ENCODE results near the genes EXOSC1, HOGA1 and MARVELD1.

DNA sequence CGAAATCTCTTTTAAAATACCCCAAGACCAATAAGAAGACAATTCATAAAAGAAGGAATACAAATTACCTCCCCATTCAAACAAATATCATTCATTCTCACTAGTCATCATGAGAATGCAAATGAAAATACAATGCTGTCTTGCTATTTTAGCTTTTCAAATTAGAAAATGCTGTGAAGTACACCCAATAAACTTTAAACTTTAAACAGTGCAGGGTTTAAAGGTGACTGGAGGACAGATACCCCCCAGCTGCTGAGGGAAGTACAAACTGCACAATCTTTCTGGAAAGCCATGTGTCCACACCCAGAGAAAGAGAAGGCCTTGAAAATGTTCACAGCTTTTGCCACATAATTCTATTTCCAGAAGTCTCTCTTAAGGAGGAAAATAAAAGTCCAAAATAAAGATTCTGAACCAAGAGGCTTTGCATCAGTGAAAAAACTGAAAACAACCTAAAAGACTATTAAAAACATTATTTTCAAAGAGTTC, 56.5 kb downstream of the PIK3AP1 start:
- PRO-cap, result no peak

DNA sequence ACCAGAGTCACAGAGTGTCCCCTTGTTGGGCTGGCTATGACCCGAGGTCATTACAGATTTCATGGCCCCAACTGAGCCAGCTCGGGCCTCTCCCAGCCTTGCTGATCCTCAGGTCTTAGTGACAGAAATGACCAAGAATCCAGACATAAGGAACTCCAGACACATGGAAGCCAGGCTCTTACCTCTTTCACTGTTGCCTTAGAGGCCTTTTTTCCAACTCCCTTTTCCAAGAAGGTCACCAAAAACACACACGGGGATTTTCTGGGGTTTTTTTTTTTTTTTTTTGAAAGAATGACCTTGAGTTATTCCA, 44.0 kb downstream of the PIK3AP1 start:
- PRO-cap, result no peak

DNA sequence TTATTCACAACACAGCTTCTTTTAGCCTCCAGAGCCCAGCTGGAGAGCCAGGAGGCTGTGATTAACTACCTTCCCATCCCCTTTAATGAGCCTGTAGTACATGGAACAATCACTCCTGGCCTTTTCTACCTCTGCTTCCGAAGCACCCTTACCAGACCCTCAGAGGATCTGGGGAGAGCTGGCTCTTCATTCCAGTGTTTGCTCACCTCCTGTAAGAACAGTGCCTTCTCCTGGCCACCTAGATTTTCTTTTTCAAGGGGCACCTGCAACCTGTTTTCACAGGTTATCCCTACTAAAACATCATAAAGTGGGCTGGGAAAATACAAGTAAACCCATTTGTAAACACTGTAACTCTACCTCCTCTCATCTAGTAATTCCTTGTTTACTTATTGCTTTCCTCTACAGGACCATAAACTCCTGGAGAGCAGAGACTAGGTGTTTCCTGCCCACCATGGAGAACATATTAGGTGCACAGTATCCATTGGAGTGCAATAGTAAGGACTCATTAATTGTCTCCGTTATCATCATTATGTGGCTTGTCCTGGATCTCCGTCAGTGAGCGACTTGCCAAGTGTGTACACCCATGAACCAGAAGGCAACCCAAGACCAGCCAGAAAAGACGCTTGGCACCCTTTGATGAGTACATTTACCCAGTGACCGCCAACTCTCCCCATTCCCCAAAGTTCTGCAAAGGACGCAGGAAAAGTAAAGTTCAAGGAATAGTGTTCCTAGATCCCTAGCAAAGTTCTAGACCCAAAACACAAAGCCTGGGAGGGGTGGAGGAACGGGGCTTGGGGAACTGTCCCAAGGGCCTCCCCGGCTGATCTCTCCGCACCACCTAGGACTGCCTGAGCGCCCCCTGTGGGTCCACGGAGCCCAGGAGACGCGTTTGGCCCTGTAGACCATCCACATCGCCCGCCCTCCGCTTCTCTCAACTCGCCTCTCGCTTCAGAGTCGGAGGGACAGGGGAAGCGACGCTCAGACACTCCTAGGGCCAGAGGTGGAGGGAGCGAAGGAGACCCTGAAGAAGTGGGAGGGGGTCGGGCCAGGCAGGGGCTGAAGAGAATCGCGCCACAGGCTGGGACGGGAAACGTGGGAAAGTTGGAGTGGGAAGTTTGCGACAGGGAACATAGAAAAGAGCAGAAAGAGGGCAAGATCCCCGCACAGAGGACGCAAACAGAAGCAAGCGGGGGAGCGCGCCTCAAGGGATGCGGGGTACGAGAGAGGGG, 784 bp downstream of the PIK3AP1 start:
- PRO-cap, result bidirectional peak, plus-strand start at position 951 of the sequence, minus-strand start at position 930 of the sequence

GRCh38 chr10:96936631-96937190, 104.6 kb downstream of the LCOR start:
- PRO-cap, result no peak

DNA sequence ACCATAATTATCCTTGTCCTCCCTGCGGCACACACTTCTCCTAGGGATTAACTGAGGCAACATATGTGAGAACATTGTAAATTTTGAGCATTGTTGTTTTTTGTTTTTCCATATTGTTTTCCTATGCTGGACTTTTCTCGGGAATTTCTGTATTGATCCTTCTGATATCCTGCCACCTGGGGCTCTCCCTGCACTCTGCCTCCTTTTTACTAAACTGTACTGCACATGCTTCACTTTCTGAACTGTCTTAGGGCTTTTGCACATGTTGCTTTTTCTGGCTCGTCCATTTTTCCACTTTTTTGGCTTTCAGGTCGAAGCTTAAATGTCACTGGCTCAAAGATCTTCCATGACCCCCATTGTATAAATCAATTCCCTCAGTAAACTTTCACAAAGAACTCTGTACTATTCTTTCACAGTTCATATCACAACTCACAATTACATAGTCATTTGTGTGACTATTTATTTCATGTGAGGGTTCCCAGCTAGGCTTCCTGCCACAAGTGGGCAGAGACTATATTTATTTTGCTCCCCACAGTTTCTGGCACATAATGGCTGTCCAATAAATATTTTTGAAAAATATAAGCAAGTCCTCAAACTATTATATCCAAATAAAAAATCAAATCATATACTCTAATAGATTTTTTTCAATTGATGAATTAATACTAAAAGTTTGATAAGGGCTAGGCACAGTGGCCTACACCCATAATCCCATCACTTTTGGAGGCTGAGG, 1.5 kb upstream of the ARHGAP19 start:
- PRO-cap, result no peak

GRCh38 chr10:97320750-97321529, 1.9 kb downstream of the FRAT1 start:
- PRO-cap, result unidirectional peak, plus-strand start at chr10:97321112; bidirectional peak, plus-strand start at chr10:97321298, minus-strand start at chr10:97321199; bidirectional peak, plus-strand start at chr10:97321602, minus-strand start at chr10:97321456

GRCh38 chr10:97328730-97329329, 5.7 kb downstream of the FRAT2 start:
- PRO-cap, result no peak

DNA sequence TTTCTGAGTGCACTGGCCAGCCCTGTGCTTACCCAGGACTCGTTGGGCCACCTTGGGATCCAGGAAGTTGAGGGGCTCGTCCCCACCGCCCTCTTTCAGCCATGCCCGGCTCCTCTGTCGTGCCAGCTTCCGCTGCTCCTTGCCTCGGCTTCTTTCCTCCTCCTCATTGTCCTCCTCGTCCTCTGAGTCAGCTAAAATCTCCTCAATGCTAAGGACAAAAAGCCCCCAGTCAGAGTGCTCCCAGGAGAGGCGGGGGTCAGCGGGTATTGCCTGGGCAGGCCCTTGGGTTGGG, 31.8 kb upstream of the FRAT2 start:
- PRO-cap, result no peak

DNA sequence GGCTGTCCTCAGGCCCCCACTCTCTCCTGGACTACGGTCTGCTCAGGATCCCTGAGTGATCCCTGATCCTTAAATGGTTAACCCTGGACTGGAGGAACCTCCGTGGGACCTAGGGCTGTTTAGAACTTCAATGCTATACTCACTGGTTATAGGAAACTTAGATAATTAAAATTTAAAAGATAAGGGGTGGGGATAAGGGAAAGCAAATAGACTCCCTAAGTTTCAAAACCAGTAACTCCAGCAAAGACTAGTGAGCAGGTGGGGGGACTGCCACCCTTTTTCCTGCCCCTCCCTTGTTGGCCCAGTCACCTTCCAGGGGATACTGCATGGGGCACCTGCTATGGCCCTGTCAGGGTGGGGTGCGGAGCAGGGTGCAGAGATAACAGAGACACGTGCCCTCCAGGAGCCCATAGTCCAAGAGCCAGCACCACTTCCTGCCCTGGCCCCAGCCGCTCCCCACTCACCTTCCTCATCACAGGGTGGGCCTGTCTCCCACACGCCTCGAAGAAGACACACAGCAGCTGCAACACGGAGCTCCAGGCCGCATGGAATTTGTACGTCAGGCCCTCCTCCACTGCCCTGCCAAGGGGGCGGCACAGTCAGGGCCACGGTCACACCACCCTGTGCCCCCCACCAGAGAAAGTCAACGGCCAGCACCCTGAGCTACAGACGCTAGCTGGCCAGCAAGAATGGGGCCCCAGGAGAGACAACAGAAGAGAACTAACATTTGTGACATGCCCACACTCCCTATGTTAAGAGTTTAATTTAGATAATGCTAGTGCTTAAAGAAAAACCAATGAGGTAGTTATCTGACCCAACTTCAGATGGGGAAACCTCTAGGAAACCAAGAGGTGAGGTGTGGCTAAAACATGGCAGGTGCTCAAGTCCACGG, 20.6 kb downstream of the RRP12 start:
- PRO-cap, result no peak

DNA sequence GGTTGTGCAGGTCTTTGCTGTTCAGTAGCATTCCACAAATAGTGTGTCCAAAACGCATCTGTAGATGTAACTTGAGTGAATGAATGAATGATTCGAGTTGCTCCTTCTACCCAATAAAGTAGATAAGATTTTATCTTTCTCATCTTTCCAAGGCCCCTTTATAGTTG, 1.2 kb downstream of the PGAM1 start:
- PRO-cap, result no peak

DNA sequence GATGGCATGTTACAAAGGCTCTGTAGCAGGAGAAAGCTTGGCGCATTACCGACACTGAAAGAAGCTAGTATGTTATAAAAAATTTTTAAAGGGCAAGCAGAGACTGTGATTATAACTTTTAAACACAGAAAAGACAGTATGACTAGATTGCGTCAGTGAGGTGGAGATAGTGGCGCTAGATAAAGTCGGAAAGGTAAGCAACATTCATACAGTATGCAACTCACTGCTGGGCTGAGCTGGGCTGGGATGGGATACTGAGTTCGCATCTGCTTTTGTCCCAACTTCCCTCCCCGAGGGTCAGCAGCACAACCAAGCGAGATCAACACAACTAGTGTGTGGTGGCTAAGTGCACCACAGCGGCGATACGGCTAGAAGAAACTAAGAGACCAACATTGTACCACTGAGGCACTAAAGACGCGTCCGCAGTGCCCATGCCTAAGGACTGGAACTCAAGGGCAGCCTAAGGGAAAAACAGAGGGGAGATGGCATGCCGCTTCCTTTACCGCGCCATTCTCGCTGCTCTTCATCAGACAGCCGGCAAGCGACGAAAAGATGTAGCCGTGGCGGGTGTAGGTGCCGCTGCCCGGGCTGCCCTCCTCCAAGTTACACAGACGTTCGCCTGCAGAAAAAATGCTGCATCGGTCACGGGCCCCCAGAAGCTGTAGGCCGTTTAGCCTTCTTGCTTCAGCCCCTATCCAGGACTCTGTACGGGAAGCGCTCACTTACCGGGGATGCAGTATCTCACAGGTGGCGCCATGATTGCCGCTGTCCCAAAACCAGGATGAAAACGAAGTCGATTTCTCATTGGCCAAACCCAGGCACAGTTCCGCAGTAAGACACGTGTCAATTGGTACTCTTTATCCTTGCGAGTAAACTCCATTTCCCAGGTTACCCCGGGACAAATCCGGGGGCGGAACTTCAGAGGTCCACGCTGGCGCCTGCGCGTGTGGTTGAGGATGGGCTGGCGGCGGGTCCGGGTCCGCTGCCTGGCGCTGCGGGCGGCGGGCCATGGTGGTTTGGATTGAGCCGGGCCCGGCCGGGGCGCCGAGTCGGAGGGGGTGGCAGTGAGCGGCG, at the start of gene EXOSC1:
EXOSC1 (minus strand) TSS at position 778 of the 1,074 bp plus-strand sequence.
- PRO-cap, result bidirectional peak, plus-strand start at position 526 of the sequence, minus-strand start at position 295 of the sequence; bidirectional peak, plus-strand start at position 950 of the sequence, minus-strand start at position 707 of the sequence

- PRO-cap, result no peak
Measured at GRCh38 chr10:97451452-97452362, 5.7 kb downstream of the ZDHHC16 start.

DNA sequence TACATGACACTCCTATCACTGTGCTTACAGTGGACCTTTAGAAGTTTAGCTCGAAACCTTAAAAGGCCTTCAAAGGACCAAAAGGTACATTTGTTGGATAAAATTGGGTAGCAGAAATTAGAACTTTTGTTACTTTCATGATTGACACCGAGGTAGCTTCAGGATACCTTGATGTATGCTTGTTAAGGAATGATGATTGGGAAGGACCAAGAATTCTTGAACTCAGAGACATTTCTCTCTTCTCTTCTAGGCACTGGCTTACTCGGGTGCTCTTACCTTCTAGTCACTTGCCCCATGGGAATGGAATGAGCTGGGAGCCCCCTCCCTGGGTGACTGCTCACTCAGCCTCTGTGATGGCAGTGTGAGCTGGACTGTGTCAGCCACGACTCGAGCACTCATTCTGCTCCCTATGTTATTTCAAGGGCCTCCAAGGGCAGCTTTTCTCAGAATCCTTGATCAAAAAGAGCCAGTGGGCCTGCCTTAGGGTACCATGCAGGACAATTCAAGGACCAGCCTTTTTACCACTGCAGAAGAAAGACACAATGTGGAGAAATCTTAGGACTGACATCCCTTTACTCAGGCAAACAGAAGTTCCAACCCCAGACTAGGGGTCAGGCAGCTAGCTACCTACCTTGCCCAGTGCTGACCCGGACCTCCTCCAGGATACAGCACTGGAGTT, 10.7 kb downstream of the ZDHHC16 start:
- PRO-cap, result no peak

- PRO-cap, result bidirectional peak, plus-strand start at chr10:97480234, minus-strand start at chr10:97480059
Measured at GRCh38 chr10:97479679-97480557, 18.3 kb downstream of the MMS19 start.

DNA sequence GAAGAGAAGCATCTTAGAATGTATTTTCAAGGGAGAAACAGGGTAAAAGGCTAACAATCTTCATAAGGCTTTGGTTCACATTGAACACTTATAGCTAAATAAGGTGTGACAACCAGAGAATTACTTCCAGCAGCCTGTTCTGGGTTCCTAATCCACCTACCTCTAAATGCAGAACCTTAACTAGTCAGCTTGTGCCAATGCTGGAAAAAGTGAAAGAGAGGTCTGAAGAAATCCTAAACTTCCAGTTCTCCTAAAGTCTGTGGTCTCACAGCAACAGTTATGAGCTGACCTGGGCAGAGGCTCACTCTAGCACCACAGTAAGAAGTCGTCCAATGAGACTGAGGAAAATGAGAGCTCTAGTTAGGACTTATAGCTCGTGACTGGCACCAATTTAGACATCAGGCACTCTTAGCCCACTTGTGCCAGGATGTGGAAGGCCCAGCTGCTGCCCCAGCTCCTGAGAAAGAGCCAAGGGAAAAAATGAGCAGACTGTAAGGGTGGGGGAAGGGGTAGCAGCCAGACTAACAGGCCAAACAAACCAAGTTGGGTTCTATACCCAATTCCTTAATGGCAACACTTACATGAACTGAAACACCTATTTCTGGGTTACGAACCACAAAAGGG, 7.7 kb downstream of the MMS19 start:
- PRO-cap, result no peak

DNA sequence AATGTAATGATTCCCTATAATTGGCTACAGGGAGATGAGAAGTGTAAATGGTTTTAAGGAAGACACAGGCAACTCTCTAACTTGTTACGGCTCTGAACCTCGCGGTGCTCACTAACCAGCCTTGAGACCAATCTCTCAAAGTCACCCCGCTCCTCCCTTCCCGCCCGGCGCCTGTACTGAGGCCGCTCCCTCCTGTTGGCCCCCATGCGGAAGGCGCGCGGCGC, 273 bp downstream of the MMS19 start:
- PRO-cap, result no peak

DNA sequence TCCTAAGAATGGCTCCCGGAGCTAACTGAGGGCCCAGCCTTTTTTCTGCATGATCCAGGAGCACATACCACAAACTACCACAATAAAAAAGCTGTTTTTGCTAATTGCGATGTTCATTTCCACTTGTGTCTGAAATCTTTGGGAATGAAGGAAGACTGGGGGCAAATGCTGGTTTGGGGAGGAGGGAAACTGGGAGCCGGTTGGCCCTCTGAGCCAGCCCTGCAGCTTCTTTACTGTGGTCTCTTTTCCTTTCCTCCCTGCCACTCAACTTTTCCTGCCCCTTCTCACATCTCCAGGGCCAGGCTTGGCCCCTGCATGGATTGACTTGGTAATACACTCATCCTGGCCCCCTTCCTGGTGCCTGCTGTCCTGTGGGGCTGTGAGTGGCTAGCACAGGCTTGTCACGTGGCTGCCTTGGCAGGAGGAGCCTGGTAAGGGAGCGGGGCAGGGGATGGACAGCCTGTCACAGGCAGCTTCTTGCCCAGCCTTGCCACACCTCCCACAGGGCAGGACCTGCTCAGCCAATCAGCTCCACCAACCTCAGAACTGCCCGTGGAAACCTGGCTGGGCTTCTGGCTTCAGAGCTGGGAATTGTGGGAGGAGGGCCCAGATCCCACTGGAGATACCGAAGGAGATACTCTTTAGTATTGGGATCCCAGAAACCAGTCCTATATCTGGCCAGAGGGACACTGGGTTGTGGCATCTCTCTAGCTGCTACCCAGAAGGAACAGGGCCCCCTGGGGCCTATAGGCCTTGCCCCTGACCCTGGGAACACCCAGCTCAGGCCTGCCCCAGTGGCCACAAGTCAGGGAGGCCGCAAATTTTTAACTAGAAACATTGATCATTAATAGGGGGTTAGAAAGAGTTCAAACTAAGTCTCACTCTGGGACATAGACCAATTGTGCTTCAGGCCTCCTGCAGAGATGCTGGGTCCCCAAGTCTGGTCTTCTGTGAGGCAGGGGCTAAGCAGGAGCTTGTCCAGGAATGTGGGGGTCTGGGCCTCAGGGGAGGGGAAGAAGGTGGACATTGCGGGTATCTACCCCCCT, at the start of gene HOGA1:
HOGA1 (plus strand) TSS at position 609 of the 1,046 bp plus-strand sequence.
- PRO-cap, result no peak

DNA sequence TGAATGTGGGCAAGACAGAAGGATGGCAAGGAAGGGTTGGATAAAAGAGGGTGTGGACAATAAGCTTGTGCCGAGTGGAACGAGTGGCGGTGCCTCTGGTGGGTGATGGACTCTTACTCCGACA, 570 bp upstream of the MARVELD1 start:
- PRO-cap, result no peak

DNA sequence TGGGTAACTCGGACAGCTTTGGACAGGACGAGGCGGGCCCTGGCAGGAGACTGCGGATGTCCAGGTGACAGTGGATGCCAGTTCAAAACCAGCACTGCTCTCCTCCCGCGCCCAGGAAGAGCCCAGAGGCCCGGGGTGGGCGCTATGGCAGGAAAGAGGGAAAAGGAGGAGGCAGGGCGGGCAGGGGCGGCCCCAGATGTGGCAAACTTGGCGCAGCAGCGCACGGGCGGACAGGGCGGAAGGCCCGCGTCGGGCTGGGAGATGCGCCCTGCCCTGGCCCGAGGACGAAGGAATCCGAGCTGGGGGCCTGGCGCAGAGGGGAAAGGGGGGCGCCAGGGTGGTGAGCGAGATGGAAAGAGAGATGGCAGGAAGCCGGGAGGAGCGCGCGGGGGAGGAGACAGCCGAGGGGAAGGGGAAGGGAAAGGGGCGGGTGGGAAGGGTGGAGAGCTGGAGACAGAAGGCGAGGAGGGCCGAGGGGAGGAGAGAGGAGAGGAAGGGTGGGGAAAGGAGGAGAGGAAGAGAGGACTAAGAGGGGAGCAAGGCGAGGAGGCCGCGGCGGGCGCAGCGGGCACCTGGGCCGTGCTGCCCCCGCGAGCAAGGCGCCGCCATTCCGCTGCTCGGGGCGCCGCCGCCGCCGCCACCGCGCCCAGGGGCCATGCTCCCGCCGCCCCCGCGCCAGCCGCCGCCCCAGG, at the start of gene MARVELD1:
MARVELD1 (plus strand) TSS at position 509 of the 692 bp plus-strand sequence.
- PRO-cap, result no peak

DNA sequence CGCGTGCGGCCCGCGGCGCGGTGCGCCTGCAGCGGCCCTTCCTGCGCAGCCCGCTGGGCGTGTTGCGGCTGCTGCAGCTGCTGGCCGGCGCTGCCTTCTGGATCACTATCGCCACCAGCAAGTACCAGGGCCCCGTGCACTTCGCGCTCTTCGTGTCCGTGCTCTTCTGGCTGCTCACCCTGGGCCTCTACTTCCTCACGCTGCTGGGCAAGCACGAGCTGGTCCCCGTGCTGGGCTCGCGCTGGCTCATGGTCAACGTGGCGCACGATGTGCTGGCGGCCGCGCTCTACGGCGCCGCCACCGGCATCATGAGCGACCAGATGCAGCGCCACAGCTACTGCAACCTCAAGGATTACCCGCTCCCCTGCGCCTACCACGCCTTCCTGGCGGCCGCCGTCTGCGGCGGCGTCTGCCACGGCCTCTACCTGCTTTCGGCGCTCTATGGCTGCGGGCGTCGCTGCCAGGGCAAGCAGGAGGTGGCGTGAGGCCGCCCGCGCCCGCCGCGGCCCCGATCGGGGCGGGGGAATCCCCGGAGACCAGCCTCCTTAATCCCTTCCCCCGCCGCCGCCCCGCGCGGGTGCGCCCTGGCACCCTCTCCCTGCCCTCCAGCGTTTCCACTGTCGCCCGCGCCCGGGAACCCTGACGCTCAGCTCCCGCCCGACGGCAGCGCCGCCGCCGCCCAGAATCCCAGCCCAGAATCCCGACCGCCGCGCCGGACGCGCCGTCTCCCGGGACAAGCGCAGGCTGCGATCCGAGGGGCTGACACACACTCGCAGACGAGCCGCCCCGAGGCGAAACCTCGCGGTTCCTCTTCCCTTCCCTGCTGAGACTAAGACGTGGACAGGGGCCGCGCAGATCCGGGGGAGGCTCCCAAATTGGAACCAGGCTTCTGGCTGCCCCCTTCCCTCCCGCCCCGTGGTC, 644 bp downstream of the MARVELD1 start:
- PRO-cap, result bidirectional peak, plus-strand start at position 378 of the sequence, minus-strand start at position 189 of the sequence; bidirectional peak, plus-strand start at position 734 of the sequence, minus-strand start at position 728 of the sequence